Rectum (tissue), 1 donor: ENCODE measurements around a stretch of chr11.

DNA sequence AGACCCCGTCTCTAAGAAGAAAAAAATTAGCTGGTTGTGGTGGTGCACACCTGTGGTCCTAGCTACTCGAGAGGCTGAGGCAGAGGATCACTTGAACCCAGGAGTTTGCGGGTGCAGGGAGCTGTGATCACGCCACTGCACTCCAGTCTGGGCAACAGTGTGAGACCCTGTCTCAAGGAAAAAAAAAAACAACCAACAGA, 17.1 kb upstream of the UCP3 start:
- PRO-cap, result unidirectional peak, plus-strand start at position 101 of the sequence

GRCh38 chr11:74069047-74069658, 60.3 kb upstream of the UCP3 start:
- PRO-cap, result no peak

DNA sequence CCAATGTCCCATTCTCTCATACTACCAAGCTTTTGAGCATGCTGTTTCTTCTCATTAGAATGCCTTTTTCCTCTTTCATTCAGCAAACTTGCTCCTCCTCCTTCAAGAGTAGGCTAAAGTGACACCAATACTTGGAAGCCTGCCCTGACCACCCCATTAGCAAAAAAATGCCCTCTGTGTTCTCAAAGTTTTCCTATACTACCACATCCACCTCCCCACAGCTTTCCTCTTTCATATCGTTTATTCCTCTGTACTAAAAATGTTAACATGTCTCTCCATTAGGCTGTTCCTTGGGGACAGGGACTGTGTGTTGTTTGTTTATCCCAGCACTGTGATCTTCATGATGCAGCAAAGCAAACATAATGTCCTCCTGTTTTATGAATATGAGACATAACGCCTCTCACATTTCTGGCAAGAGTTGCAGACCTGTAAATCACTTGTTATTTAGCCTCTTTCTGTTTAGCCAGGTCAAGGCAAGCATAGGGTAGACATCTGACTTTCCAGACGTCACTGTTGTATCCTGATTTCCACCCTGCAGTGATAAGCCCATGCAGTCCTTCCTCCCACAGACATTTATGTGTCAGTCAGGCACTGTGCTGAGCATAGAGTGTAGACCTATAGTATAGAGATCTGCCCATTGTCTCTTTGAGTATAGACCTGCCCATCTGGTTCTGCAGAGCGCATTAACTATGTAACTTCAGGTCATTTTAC, 62.1 kb upstream of the UCP3 start:
- PRO-cap, result no peak

DNA sequence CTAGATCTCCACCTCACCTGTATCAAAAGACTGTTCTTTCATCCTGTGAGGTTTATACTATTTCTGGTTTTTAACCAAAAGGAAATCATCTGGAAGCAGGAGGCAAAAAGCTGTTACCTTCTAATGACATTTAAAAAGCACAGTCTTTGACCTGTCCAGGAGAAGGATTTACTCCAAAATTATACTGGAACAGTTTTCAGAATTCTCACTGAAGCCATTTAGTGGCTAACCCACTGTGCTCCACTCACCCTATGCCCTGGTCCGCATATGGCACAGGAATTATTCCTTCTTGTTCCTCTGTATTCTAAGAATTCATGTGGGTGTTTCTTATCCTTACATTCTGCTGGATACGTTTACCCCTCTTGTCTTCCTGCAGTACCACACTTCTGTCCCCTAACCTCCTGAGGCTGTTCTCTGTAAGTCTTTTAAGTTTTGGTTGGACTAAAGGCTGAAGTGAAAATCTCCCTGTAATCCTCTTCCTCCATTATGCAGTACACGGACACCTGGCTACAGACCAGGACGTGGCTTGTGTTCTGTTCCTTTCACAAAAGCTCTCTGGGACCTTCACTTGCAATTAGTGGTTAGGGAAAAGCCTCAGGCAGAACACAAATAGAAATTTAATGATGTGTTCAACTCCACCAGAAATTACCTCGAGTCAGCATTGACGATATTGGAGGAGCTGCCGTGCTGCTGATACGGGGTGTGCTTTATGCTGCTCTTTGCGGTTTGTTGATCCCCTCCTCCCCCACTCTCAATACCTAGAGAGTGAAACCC, 48.7 kb downstream of the POLD3 start:
- PRO-cap, result no peak

GRCh38 chr11:74676449-74676772, 54.8 kb downstream of the CHRDL2 start:
- PRO-cap, result no peak

DNA sequence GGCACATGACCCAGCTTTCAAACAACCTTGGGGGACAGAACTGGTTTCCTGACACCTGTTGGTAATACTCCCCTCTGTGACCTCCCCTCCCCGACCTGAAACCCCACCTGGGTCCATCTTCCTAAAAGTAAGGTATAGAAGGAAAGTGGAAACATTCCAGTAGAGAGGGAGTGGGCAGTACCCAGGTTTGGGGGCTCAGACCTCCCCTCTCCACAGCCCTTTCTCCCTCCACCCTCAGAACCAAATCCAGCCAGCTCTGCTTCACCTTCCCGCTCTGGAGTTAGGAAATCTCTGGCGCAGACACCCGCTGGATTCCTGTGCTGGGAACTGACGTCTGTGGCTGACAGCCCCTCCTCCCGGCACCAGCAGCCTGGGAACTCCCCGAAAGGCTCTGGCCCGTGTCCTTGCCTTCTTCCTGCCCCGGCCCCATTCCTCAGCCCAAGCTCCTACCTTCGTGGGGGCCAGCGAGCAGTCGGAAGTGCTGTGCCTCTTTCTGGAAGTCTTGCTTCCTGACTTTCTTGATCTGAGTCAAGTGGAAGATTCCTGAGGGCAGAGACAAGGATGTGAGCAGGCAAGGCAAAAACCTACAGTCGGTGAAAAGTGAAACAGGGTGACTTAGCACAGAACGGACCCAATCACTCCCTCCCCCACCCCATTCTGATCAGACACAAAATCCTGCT, 34.3 kb downstream of the CHRDL2 start:
- PRO-cap, result bidirectional peak, plus-strand start at position 429 of the sequence, minus-strand start at position 276 of the sequence

DNA sequence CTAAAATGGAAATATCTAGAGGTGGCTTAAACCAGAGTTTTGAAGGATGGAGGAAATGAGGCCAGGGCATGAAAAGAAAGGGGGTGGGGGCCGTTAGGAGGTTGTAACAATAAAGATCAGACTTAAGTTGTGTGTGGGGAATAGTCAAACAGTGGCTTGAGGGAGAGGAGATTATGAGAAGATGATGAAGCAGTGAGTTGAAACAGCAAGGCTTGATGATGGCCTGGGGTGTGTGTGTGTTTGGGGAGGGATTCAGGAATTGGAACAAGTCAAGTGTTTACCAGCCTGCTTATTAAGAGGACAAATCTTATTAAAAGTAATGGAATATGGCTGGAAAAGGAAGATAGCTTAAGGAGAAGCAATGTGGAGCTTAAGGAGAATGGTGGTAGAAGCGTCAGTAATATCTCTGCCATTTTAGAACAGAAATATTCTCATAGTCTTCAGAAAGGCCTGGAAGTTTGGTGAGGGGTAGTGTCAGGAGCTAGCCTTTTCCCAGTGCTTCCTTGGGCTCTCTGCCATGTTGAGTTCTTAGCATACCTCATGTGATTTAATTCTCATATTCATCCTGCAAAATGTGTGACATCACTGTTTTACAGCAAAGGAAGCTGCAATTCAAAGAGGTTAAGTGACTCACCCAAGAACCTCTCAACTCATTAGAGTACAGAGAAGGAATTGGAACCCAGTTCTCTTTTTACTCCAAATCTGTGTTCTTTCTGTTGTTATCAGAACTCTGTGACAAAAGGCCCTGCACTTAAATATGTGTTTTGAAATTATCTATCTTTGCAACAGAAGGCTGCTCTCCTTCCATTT, 71.9 kb downstream of the RNF169 start:
- PRO-cap, result no peak

- PRO-cap, result no peak
Measured at GRCh38 chr11:74838570-74839197, 90.0 kb downstream of the RNF169 start.

GRCh38 chr11:75139963-75140642, 10.8 kb upstream of the SLCO2B1 start:
- PRO-cap, result no peak

DNA sequence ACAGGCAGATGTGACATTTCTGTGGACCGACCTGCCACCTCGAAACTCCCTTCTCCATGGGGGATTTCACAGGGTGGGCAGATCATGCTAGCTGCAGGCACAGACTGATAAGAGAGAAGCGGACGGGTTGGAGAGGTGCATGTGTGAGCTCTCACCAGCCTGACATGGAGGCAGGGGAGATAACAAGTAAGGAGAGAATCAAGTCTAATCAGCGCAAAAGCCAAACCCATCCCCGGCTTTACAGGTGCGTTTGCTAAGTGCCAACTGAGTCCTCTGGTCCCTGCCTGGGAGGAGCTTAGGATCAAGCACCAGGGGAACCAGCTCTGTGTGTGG, 20.0 kb downstream of the SLCO2B1 start:
- PRO-cap, result unidirectional peak, plus-strand start at position 169 of the sequence

DNA sequence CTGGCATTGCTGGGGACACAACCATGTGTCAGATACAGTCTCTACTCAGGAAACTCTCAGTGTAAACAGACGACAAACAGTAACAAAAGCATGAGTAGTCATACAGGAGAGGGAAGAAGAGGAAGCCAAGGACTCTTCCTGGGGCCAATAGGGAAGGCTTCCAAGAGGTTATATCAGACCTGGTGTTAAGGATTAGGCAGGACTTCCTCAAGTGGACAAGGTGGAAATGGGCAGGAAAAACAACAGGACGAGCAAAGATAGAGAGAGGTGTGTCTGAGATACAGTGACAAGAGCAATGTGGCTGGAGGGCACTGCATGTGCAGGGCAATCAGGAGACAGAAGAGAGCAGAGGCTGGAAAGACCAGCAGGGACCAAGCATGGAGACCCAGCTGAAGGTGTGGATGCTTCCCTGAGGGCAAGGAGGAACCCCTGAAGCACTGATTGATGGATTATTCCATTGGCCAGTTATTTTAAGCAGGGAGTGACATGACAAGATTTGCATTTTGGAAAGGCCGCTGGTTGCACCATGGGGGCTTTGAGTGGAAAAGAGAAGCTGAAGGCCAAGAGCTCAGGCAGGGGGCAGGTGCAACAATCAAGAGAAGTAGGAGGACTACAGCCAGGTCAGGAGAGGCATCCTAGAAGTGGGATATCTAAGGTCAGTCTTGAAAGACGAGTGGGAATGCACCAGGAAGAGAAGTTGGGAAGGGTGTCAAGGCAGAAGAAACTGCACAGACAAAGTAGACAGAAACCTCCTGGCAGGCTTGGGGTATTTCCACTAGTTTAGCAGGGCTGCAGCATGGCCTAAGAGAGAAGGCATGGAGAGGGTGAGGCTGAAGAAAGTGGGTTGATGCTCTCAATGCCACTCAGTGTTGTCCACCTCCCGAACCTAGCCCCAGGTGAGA, 31.4 kb upstream of the TPBGL start:
- PRO-cap, result no peak

- PRO-cap, result unidirectional peak, minus-strand start at chr11:75262537
Measured at GRCh38 chr11:75262328-75263286, 22.0 kb downstream of the TPBGL start.

GRCh38 chr11:75263287-75263705, 22.7 kb downstream of the TPBGL start:
- PRO-cap, result no peak

DNA sequence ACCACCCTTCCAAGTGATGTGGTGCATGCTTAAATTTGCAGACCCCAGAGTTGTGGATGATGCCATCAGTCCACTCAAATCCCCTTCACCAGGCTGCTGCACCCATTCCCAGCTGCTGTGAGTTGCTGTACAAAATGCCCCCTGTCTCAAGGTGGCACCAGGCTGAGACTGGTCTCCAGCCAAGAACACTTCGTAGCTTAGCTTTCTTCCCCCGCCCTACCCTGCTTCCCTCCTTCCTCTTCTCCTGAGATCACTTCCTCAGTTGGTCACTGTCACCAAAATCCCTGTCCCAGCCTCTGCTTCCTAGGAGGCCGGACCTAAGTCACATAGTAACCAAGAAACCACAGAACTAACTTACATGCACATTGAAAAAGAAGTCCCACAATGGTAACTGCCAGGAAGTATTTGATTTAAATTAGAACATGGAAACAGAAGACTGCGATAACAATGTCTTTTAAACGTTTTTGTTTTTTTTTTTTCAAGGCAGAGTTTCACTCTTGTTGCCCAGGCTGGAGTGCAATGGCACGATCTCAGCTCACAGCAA, 18.4 kb upstream of the ARRB1 start:
- PRO-cap, result no peak

DNA sequence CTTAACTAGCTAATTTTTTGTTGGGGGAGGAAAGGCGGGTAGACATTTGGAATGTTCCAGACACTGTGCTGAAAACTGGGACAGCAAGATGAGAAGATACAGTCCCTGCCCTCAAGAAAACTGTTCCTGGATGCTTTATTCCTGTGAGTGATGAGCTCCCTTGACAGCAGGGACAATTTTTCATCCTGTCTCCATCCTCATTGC, 21.0 kb upstream of the ARRB1 start:
- PRO-cap, result no peak

GRCh38 chr11:75513379-75513883, 12.3 kb downstream of the GDPD5 start:
- PRO-cap, result no peak

- PRO-cap, result bidirectional peak, plus-strand start at chr11:75583448, minus-strand start at chr11:75583334
Measured at GRCh38 chr11:75583112-75583620, 21.1 kb downstream of the SERPINH1 start.

DNA sequence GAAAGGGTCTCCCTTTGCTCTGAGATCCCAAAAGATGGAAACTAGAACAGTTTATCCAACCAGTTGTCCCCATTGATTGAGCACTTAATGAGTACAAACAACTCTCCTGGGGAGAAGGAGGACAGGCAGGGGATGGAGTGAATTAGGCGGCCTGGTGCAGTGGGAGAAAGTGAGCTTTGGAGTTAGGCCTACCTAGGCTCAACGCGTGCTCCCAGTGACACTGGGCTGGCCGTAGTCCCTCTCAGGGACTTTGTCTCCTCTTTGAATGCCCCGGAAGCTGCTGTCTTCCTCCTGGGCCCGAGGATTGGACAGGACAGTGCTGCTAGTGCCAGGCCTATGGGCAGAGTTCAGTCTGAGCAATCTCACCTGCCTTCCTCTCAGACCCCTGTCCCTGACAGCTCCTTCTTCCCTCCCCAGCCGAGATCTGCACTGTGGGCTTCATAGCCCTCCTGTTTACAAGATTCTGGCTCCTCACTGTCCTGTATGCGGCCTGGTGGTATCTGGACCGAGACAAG, 2.0 kb downstream of the MOGAT2 start:
- PRO-cap, result bidirectional peak, plus-strand start at position 365 of the sequence, minus-strand start at position 222 of the sequence

GRCh38 chr11:75737403-75737648, 19.7 kb downstream of the MOGAT2 start:
- PRO-cap, result no peak

GRCh38 chr11:75745643-75746294, 22.8 kb upstream of the DGAT2 start:
- PRO-cap, result no peak